Sigmoid colon (tissue), 4 donors: Measurements from ENCODE around the gene ZMPSTE24.

GRCh38 chr1:40257618-40258408 lies at the start of gene ZMPSTE24:
ZMPSTE24 (plus strand) TSS chr1:40258236.
- PRO-cap: bidirectional peak, plus-strand start at chr1:40258061, minus-strand start at chr1:40257948
- RAMPAGE, long total RNA, 4 experiments: start-site peak on the plus strand in 4 of 4 experiments, at chr1:40258047-40258264 at its widest, 79 to 423 reads per replicate; start-site peak on the minus strand in 3 of 4 experiments, at chr1:40257911-40257969 at its widest, 19 to 84 reads per replicate

GRCh38 chr1:40339436-40339686 lies 22.3 kb upstream of the COL9A2 start:
- PRO-cap: no peak
- RAMPAGE, long total RNA, 4 experiments: no peak in any of the 4 experiments

DNA sequence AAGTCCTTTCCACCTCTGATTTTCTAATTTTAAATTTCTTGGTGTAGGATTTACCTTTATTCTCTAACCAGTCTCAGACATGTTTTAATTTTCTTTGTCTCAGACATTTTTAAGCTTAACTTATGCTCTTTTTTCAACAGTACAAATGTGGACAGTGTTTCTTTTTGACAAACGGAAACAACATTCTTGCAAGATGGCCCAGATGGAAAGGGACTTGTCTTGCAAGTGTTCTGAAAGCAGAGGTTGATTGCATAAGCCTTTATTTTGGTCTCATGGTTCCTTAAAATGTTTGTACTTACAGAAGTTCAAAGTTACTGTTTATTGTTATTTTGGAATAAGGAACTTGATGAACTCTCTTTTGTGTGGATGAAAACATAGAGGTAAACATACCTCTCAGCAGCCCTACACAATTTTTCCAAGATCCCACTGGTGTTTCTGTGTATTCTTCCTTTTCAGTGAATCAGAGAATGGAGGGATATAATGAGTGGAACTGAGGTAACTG lies 22.9 kb downstream of the SMAP2 start:
- PRO-cap: no peak
- RAMPAGE, long total RNA, 4 experiments: no peak in any of the 4 experiments

- PRO-cap: no peak
- RAMPAGE, long total RNA, 4 experiments: no peak in any of the 4 experiments
These were observed 36.8 kb downstream of the SMAP2 start for GRCh38 chr1:40410006-40411102.

- PRO-cap: no peak
- RAMPAGE, long total RNA, 4 experiments: no peak in any of the 4 experiments
These were observed 27.3 kb upstream of the ZFP69B start for GRCh38 chr1:40422873-40423525.

DNA sequence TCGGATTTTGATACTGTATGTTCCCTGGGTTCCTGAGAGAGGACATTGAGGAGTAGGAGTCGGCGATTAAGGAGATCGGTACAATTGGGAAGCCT lies 346 bp downstream of the ZFP69B start:
- PRO-cap: no peak
- RAMPAGE, long total RNA, 4 experiments: no peak in any of the 4 experiments

GRCh38 chr1:40477532-40478026 lies 489 bp downstream of the ZFP69 start:
- PRO-cap: no peak
- RAMPAGE, long total RNA, 4 experiments: no peak in any of the 4 experiments

GRCh38 chr1:40784044-40784562 lies 516 bp downstream of the KCNQ4 start:
- PRO-cap: no peak
- RAMPAGE, long total RNA, 4 experiments: start-site peak on the plus strand in 1 of 4 experiments, at chr1:40784288-40784350 at its widest, 19 reads per replicate

DNA sequence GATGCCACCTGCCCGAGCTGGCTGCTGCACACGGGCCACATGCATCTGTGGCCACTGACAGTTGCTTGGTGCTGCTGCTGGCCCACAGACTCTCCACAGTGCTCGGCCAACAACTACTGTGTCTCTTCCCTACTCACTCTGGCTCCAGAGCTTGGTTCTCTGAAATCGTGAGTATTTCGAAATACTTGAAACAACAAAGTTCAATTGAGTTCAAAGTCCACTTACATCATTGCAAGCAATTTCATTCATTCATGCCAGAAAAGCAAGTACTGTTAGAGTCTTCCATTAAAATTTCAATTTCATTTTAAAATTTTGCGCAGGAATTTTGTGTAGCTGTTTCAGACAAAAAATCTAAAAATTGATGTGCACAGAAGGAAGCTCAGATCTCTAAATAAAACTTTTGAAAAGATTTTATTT lies 39.7 kb upstream of the CTPS1 start:
- PRO-cap: no peak
- RAMPAGE, long total RNA, 4 experiments: no peak in any of the 4 experiments

DNA sequence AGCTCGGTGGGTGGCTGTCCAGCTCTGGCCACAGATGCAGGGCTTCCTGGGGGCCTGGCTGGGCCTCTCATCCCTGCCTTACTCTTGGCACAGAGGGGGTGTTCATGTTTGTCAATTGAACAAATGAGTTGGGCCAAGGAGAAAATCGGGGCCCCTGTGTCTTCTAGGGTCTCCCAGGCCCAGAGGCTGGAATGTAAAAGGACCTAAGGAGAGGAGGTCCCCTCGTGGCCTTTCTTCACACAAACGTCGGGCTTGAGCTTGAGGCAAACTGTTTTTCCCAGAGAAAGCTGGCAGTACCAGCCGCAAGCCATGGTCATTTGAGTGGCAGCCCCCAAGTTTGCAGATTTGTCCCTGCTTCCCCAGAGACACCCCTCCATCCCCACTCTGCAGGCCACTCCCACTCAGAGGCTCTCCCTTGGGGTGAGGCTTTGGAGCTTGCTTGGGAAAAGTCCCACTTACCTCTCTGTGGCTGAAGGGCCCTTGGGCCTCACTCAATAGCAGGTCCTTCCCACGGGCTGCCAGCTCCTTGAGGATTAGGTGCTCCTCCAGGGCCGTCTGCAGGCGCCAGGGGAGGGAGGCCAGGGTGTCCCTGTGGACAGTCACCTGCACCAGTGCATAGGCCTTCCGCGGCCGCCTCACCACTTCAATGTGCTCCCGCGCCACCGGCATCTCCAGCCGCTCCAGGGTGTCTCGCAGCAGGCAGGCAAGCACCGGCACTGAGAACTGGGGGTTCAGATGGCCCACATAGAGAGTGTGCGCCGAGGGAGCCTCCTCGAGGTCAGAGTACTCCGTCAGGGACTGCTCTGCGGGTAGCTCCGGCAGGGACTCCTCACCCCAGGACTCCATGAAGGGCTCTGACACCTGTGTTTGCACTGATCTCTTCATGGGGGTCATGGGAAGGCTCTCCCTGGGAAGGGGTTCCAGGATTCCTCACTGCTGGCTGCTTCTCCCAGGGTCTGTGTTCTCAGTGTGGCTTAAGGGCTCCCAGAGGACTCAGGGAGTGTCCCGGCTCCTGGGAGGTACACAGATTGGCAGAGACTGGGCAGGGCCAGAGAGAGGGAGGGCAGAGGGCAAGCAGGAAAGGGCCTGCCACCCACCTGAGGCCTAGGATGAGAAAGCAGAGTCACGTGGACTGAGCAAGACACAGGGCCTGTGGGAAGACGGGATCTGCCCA lies 1.4 kb downstream of the SLFNL1 start:
- PRO-cap: no peak
- RAMPAGE, long total RNA, 4 experiments: no peak in any of the 4 experiments

GRCh38 chr1:41022024-41022623 lies 599 bp upstream of the SLFNL1 start:
- PRO-cap: no peak
- RAMPAGE, long total RNA, 4 experiments: no peak in any of the 4 experiments

DNA sequence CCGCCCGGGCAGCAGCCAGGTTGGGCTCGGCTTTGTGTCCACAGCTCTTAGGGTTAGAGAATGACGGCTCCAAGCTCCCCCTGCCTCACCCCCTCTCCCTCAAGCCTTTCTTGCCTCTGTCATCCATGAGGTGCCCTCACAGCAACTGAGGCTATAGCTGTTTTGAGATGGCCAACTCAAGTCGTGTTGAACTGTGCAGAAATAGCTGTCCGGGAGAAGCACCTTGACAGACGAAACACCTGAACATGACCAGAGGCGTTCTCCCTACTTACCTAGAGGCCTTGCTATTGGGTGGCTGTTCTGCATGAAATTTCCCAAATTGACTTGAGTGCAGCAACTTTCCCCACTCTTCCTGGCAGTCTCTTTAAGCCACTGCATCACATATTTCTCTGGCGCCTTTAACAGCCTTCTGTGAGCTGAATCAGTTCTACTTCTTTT lies 1.1 kb upstream of the SLFNL1 start:
- PRO-cap: no peak
- RAMPAGE, long total RNA, 4 experiments: no peak in any of the 4 experiments

- PRO-cap: no peak
- RAMPAGE, long total RNA, 4 experiments: no peak in any of the 4 experiments
These were observed 2.0 kb downstream of the SCMH1 start for GRCh38 chr1:41239930-41240618.

- PRO-cap: no peak
- RAMPAGE, long total RNA, 4 experiments: no peak in any of the 4 experiments
These were observed 100.7 kb upstream of the SCMH1 start for GRCh38 chr1:41342795-41343286.

GRCh38 chr1:41418696-41419239 lies 65.7 kb downstream of the EDN2 start:
- PRO-cap: no peak
- RAMPAGE, long total RNA, 4 experiments: no peak in any of the 4 experiments

- PRO-cap: no peak
- RAMPAGE, long total RNA, 4 experiments: no peak in any of the 4 experiments
These were observed 65.1 kb downstream of the EDN2 start for GRCh38 chr1:41419416-41419753.

DNA sequence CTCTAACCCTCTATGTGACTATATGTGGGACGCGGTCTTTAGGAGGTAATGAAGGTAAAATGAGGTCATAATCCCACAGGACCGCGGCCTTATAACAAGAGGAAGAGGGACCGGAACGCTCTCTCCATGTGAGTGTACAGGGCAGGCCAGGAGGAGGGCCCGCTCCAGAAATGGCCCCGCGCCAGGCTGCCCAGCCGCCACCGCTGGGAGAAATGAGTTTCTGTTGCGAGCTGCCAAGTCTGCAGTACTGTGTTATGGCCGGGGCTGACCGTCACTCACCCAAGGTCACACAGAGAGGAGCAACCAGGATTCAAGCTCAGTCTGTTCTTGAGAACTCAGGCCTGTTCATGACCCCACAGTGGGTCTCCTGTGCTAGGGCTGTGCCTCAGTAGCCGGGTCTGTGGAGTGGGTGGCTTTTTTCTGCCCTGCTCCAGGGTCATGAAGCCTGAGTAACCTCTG lies 52.1 kb downstream of the EDN2 start:
- PRO-cap: no peak
- RAMPAGE, long total RNA, 4 experiments: no peak in any of the 4 experiments

GRCh38 chr1:41449698-41450150 lies 34.8 kb downstream of the EDN2 start:
- PRO-cap: no peak
- RAMPAGE, long total RNA, 4 experiments: no peak in any of the 4 experiments

GRCh38 chr1:41482127-41483011 lies 2.1 kb downstream of the EDN2 start:
- PRO-cap: no peak
- RAMPAGE, long total RNA, 4 experiments: no peak in any of the 4 experiments

GRCh38 chr1:41486240-41487369 lies 2.1 kb upstream of the EDN2 start:
- PRO-cap: no peak
- RAMPAGE, long total RNA, 4 experiments: no peak in any of the 4 experiments